NT2/D1 (cell line): ENCODE measurements around a stretch of chr1.

DNA sequence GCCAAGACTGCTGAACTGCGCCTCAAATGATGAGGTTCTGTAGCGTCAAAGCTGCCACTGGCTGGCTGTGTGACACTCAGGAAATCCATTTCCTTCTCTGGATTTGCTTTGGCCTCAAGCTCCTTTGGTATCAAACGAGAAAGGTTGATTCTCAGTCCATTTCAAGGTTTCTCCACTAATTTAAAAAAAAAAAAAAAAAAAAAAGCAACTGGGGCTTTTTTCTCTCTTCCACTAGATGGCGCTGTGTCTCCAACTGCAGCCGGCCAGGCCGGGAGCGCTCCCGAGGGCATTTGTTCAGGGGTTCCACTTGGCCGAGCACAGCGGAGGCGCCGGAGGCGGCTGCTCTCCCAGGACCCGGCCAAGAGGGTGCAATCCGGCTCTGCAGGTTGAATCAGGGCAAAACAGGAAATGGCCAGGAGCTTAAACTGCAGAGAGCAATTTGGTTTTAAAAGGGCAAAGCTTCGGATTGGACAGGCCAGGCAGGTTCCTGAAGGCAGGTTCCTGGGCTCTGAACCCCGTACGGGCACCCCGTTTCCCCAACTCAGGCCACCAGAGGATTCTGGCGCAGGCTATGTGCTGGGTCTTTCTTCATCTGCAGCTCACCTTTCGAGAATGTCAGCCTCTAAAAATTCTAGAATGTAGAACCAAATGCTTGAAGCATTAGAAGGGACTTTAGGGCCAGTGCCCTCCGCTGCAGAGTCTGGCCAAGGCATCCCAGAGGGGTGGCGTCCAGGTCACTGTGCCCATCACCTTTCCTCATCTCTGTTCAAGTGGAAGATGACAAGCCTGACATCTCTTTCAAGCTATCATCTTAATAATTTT, 26.7 kb upstream of the PLA2G2C start:
- RRBS, 2 experiments, result 1 to 2% methylated on average over 7 of the region's 23 CpGs

- RRBS, 2 experiments, result no CpG with 5 or more reads among the region's 7 CpGs
These were observed 59.3 kb downstream of the VWA5B1 start for GRCh38 chr1:20350113-20350312.

- RRBS, 2 experiments, result no CpG with 5 or more reads among the region's 26 CpGs
These were observed 12.8 kb downstream of the CAMK2N1 start for GRCh38 chr1:20473023-20473847.

DNA sequence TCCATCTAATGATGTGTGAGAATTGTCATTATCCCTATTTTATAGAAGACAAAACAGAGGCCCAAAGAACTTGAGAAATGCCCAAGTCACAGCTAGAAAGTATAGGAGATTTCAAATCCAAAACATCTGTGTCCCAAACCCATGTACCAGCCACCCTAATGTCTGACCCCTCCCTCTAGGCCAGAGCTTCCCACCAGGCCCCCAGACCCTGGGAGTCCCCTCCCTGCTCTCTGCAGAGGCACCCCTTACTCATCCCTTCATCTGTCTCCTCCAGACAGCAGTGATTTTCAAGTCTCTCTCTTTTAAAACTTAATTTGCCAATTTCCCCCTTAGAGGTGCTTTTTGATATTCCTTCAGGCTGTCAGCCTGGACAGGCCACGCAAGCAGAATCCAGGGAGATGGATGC, 6.3 kb downstream of the CAMK2N1 start:
- RRBS, 2 experiments, result no CpG with 5 or more reads among the region's 1 CpG

GRCh38 chr1:20483405-20484006, 2.5 kb downstream of the CAMK2N1 start:
- RRBS, 2 experiments, result no CpG with 5 or more reads among the region's 20 CpGs

- RRBS, 2 experiments, result under 1% methylated on average over 3 of the region's 72 CpGs
These were observed 1.6 kb downstream of the CAMK2N1 start for GRCh38 chr1:20484158-20484962.

DNA sequence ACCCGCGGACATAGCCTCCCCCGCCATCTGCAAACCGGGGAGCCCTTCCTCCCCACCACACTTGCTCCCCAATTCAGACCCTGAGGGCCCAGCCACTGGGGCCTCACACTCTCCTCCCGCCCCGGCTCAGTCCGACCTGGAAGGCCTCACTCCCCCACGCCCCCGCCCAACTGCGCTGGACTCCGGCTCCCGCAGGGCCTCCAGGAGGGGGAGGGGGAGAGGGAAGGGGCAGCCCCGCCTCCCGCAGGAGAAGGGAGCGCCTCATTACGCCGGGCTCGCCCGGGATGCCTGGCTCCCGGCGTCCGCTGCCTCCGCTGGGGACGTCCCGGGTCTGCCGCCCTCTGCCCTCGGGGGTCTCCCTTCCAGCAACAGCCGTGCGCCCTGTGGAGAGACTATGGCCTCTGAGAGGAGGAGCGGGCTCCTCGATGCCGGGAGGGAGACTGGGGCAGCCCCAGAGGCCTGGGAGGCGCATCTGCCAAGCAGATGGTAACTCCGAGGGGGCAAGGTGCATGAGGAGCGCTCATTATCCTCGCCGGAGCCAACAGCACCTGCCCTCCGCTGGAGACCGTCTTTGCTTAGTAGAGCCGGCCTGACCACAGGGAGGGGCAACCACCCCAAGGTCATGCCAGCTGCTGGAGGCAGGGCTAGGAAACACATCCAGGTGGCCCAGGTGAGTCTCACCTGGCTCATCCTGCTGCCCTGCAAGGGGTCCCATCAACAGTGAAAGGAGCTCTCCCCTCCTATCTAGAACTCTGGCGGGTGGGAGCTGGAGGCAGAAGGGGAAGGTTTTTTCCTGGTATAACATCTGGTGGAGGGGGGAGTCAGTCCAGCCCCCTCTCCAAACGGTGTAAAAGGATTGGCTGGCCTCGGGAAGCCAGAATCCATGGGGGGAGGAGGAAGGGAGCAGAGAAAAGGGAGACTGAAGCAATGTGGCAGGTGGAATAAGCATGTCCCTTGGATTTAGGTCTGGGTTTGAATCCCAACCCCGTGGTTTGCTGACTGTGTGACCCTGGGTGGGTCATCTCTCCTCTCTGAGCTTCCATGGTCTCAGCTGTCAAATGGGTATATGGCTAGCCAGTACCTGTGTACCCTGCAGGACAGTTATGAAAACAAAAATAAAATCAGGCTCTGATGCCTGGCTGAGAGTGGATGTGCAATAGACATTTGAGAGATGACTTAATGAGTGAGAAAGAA, 975 bp upstream of the CAMK2N1 start:
- RRBS, 2 experiments, result 4 to 5% methylated on average over 20 to 25 of the region's 44 CpGs

DNA sequence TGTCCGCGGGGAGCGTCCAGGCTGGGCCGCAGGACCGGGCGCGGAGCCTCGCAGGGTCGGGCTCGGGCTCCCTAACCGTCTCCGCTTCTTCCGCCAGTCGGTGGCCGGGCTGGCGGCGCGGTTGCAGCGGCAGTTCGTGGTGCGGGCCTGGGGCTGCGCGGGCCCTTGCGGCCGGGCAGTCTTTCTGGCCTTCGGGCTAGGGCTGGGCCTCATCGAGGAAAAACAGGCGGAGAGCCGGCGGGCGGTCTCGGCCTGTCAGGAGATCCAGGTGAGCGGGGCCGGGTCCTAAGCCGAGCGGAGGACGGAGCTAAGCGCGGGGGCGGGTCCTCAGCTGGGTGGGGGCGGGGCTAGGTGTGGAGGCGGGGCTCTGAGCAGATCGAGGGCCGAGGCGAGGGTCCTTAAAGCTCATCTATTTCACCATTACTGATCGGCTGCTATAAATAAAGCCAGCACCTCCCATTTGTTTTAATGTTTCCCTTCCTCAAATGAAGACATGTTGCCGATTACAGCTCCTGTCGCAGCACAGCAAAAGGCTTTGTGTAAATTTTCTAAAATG, 488 bp downstream of the PINK1 start:
- RRBS, 2 experiments, result under 1 to 1% methylated on average over 34 of the region's 48 CpGs

DNA sequence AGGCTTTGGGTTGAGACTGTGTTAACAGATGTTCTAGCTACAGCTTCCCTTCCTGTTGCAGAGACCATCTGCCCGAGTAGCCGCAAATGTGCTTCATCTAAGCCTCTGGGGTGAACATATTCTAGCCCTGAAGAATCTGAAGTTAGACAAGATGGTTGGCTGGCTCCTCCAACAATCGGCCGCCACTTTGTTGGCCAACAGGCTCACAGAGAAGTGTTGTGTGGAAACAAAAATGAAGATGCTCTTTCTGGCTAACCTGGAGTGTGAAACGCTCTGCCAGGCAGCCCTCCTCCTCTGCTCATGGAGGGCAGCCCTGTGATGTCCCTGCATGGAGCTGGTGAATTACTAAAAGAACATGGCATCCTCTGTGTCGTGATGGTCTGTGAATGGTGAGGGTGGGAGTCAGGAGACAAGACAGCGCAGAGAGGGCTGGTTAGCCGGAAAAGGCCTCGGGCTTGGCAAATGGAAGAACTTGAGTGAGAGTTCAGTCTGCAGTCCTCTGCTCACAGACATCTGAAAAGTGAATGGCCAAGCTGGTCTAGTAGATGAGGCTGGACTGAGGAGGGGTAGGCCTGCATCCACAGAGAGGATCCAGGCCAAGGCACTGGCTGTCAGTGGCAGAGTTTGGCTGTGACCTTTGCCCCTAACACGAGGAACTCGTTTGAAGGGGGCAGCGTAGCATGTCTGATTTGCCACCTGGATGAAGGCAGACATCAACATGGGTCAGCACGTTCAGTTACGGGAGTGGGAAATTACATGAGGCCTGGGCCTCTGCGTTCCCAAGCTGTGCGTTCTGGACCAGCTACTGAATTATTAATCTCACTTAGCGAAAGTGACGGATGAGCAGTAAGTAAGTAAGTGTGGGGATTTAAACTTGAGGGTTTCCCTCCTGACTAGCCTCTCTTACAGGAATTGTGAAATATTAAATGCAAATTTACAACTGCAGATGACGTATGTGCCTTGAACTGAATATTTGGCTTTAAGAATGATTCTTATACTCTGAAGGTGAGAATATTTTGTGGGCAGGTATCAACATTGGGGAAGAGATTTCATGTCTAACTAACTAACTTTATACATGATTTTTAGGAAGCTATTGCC, 10.4 kb downstream of the DDOST start:
- RRBS, 2 experiments, result no CpG with 5 or more reads among the region's 19 CpGs

DNA sequence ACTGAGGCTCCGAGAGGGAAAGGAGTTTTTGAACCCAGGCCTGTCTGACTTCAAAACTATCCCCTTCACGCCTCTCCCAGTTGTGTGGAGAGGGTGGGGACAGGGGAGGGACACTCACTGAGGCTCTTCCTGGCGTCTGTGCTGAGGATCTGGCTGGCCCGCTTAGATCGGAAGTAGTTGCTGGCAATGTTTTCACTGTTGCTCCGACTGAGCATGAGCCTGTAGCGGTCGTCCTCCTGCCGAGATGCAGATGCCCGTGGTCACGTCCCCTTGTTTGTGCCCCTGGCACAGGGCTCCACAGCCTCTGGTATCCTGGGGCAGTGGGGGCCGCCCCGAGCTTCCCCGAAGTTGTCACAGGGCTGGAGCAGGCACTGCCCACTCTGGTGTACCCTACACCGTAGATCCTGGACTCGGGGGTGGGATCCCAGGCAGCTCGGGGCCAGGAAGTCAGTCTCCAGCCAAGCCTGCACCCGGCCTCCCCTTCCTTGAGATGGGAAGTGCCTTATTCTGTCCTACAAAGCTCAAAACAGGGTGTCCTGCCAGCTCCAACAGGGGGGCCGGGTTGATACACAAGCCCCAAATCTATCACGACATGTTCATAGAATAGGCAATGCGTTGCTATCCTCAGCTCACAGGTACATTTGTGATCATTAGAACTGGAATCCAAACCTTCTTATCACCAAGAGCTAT, 5.1 kb upstream of the DDOST start:
- RRBS, 2 experiments, result 90% methylated on average over 1 of the region's 21 CpGs; no CpG with 5 or more reads in 1 of the 2 experiments

DNA sequence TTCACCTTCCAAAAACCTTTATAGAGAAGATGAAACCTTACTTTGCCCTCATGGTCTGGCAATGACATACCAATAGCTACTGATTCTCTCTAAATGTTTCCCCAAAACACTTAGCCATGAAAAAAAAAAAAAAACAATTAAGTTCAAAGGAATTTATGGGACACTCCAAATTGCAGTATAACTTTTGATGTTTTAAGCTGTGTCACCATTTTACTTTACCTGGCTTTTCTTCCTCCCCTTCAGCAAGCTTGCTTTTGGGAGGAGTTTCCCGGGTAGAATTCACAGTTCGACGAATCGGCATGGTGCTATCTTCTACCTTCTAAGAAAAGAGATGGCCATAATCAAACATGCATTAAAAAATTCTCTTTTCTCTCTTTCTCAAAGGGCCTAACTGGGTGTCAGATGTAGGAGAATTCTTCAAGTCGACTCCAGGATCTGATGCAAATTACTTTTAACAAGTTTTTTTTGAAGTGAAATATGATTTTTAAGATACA, 7.5 kb downstream of the HP1BP3 start:
- RRBS, 2 experiments, result no CpG with 5 or more reads among the region's 5 CpGs

GRCh38 chr1:20853331-20853896, 66.3 kb upstream of the HP1BP3 start:
- RRBS, 2 experiments, result no CpG with 5 or more reads among the region's 7 CpGs

- RRBS, 2 experiments, result under 1 to 2% methylated on average over 20 of the region's 56 CpGs
These were observed 838 bp downstream of the EIF4G3 start for GRCh38 chr1:21175650-21176467.

DNA sequence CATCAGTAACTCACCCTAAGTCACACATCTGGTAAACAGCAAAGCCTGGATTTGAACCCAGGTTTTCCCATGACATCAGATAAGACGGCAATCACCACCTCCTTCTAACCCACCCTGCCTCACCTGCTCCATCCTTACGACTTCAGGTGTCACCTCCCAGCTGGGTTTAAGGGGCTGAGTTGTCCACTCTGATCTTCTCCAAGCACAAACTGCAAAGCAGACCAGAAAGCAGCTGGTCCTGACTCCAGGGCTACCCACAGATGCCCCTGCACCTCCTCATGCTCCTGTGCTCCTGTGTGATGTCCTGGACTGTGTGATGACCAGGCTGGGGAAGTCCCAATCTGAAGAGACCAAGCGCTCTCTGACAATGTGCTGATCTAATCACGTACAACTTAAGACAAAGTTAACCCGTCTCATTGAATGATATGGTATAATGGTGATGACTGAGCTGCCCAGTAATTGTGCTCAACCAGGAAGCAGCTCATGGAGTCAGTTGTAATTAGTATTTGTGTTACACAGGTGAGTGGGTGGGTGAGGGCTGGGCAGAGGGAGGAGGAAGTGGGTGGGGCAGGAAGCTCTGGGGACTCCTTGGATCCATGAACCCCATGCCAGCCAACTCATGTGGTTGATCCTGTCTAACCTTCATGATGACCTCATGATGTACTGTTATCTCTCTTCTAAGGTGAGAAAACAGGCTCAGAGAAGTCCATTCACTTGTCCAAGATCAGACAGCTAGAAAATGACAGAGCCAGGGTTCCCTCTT, 8.6 kb upstream of the ECE1 start:
- RRBS, 2 experiments, result no CpG with 5 or more reads among the region's 5 CpGs

DNA sequence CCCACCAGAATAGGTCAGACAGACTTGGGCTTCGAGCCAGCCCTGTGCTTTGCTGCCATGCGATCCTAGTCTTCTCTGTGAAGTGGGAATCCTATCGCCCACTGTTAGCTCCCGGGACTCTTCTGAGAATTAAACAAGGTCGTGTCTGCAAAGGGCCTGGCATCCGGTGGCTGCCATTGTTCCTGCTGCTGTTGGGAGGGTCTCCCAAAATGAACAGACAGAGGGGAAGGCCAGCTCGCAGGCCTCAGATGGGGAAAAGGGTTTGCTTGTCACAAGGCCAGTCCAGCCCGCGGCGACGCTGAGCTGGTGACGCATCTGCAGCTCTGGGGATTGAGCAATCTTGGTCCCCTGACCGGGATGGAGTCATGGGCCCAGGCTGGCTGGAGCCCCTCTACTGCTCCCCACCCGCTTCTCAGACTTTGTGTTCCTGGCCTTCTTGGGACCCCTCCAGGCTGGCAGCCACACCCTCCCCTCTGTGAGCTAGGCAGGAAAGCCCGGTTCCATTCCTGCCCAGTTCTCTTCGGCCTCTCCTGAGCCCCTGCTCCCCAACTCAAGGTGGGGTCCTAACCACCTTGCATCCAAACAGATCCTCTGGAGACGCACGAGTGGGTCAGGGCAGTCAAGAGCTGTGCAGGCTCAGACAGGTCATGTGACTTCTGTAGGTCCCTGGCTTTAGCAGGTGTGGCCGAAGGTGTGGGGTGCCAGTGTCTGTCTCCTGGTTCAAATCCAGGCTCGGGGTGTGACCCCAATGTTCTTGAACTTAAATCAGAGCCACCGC, 27.1 kb upstream of the ECE1 start:
- RRBS, 2 experiments, result no CpG with 5 or more reads among the region's 21 CpGs

GRCh38 chr1:21343011-21343776, 52.9 kb upstream of the ECE1 start:
- RRBS, 2 experiments, result no CpG with 5 or more reads among the region's 10 CpGs

DNA sequence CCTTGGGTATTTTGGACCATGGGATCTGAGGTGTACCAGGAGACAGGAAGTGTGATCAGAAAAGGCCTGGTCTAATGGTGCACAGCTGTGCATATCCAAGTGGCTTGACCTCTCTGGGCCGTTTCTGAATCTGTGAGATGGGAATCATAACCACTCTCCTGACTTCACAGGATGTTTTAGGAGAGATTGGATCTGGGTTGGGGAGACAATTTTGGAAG, 37.0 kb downstream of the ALPL start:
- RRBS, 2 experiments, result no CpG with 5 or more reads among the region's 1 CpG

DNA sequence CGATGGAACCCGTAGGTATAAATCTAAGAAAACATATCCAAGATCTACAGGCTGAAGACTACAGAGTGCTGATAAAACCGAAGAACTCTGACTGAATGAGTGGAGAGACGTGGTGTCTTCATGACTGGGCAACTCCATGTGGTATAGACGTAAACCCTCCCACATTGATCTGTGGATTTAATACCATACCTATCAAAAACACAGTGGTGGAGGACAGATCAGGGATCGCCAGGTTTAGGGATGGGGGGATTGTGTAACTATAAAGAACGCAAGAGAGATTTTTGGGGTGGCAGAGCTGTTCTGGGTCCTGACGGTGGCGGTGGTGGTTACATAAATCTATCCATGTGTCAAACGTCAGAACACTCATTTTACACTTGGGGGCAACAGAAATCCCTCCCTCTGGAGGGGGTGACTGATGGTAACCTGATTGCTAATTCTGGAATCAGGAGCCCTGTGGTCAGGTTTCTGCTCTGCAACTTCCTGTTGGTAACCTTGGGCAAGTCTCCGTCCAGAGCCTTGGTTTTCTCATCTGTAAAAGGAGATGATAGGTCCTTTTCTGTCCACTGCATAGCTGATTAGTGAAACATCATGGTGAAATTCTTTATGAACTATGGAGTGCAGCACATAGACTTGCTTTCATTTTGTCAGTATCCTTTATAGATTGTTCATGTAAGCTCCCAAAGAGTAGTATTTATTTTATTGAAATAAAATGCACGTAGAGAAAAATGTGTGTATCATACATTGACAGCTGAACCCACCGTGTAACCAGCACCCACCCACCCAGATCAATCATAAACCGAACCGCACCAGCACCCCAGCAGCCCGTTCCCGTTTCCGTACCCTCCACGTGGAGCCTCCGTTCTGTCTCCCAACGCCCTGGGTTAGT, 40.9 kb downstream of the ALPL start:
- RRBS, 2 experiments, result no CpG with 5 or more reads among the region's 21 CpGs

DNA sequence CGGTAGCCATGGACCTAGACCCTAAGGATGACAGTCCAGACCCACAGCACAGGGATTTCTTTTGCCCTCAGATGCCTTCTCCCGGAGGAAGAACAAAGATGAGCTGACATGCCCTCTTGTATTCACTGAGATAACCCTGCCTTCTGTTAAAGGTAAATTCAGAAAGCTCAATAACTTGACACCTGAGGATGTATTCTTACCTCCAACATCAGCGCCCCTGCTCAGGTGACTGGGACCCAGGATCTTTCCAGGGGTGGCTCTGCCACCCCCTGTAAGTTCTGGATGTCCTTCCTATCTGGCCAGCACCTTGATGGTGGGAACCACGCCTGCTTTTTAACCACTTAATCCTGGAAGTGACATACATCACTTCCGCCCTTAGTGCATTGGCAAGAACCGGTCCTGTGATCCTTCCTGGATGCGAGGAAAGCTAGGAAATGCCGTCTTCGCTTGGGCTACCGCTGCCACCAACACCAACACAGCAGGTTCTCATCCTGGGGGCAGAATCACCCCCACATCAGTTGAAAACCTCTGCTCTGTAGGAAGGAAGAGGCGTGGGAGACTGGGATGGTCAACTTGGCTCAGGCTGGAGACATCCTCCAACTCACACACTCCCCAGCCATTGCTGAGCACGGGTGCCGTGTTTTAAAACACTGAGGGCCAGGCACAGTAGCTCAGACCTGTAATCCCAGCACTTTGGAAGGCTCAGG, 74.7 kb downstream of the ALPL start:
- RRBS, 2 experiments, result 95 to 100% methylated on average over 2 of the region's 13 CpGs

GRCh38 chr1:21586872-21587316, 77.7 kb downstream of the ALPL start:
- RRBS, 2 experiments, result no CpG with 5 or more reads among the region's 20 CpGs